Jejunum (tissue), 1 donor: ENCODE data around the genes SMIM32, FAM13B and GFRA3.

GRCh38 chr5:136018744-136019224, 10.0 kb upstream of the TGFBI start:
- PRO-cap = no peak

- PRO-cap = no peak
Measured at GRCh38 chr5:136082274-136082890, 50.3 kb upstream of the SMAD5 start.

DNA sequence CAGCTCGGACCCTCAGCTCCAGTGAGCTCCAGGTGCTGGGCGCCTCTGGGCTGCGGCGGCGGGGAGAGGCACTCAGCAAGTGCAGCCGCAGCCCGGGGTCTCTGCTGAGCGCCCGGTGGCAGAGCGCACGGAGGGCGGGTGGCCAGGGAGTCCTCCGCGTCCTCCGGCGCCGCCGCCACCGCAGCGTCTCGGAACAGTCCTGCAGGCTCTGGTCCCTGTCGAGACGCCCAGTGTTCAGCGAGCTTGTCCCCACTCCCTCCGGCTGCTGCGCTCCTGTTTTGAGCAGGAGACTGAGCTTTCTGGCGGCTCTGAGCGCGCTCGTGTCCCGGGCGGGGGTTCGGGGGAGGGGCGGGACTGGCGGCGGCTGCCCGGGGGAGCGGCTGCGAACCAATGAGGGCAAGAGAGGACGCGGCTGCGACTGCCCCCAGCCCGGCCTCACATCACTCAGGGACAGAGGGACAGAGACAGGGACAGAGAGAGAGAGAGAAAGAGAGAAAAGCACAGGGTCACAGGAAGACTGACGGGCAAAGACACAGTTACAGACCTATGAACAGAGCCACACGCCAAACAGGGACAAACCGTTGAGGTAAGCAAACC, at the start of gene SMIM32:
Gene SMIM32, minus strand, starts transcription at position 304 of the 597 bp plus-strand sequence.
- PRO-cap = bidirectional peak, plus-strand start at position 453 of the sequence, minus-strand start at position 190 of the sequence

DNA sequence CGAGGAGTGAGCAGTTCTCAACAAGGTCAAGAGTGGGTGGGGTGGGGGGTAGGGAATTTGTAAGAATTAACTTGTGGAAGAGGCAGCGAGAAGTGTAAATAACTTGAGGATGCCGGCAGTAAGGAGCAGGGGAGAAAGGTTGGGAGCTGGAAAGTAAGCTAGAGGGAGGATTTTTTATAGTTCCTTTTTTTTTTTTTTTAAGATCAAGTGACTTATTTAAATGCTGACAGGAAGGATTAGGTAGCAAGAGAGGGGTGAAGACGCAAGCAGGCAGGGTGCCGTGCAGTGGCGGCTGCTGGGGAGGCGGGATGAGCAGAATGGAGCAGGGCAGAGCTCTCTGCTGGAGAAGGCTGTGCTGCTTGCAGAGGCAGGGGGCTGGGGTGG, 35.3 kb upstream of the SMIM32 start:
- PRO-cap = no peak

GRCh38 chr5:136977999-136978908, 520.9 kb downstream of the SPOCK1 start:
- PRO-cap = no peak

GRCh38 chr5:137263945-137264442, 235.1 kb downstream of the SPOCK1 start:
- PRO-cap = no peak

- PRO-cap = no peak
Measured at GRCh38 chr5:137997768-137998317, 35.0 kb downstream of the FAM13B start.

- PRO-cap = bidirectional peak, plus-strand start at chr5:138032827, minus-strand start at chr5:138032692; bidirectional peak, plus-strand start at chr5:138033175, minus-strand start at chr5:138033090
Measured at GRCh38 chr5:138032622-138033300, at the start of gene FAM13B. FAM13B (minus strand) TSS chr5:138033079.

DNA sequence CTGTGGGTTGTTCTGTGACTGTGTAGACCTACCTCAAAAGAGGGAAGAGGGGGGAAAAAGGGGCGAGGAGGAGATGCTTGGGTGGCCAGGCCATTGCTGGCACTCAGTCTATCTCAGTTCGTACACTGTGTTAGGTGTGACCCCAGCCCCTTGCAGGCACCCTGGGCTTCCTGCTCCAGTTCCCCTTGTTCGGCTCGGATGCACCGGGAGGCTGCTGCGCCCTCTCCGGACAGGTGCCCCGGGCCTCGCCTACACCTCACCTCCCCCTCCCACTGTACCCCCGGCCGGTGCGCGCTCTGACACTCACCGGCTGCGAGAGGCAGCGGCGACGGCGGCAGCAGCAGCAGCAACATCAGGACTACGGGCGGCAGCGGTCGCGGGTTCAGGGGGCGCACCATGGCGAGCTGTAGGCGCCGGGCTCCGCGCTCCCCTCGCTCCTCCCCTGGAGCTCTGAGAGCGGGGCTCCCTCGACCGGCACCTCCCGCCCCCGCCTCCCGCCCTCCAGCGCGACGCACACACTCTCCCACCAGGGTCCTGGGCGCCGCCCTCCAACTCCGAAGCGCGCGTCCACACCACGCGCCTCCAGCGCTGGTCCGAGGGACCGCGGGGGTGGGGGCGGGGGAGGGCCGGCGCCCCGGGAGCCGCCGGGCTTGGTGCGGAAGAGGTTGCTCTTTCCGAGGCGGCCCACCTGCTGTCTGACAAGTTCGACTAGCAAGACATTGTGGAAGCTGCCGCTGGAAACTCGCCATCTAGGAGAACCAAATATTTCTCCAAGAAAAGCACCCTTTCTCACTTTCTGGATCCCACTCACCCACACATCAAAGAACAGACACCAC, at the start of gene GFRA3:
Gene GFRA3, minus strand, starts transcription at position 595 of the 836 bp plus-strand sequence.
- PRO-cap = no peak

DNA sequence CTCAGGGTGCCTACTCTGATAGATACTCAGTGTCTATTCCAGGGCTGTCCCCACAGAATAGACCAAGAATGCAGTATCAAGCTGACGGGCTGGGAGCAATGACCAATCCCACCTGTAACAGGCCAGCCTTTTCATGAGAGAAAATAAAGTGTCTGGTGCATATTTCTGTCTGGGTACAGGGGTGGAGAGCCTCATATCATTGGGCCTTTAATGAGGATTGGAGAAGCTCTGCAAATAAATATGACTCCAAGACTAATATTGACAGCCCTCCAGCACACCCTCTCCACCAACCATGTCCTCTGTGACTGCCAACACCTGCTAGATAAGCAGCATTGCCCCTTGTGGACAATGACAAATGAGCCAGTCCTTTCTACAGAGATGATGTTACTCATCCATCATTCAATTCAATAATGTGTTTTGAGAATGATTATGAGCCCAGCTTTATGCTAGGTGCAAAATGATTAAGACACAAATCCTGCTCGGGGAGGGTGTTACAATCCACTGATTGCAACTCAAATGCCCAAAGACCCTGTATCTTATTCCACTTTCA, 2.0 kb upstream of the GFRA3 start:
- PRO-cap = no peak

DNA sequence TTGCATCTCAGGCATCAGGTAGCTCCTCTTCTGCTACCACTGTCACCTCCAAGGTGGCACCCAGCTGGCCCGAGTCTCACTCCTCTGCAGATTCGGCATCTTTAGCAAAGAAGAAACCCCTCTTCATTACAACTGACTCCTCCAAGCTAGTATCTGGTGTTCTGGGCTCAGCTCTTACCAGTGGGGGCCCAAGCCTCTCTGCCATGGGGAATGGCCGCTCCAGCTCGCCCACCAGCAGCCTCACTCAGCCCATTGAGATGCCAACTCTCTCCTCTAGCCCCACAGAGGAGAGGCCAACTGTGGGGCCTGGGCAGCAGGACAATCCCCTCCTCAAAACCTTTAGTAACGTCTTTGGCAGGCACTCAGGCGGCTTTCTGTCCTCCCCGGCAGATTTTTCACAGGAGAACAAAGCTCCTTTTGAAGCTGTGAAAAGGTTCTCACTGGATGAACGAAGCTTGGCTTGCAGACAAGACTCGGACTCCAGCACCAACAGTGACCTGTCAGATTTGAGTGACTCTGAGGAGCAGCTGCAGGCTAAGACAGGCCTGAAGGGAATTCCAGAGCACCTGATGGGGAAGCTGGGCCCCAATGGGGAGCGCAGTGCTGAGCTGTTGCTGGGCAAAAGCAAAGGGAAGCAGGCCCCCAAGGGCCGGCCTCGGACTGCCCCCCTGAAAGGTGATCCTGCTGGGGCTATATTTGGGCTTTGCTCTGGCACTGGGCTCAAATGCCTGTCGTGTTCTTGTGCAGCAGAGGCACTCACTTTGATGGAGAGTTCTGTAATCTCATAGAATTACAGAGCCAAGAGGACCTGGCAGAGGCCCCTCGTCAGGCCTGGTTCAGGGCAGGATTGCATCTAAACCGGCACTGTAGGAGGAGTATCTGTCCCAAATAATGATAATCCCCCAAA, 39.4 kb downstream of the KDM3B start:
- PRO-cap = no peak

GRCh38 chr5:138420648-138421152, 18.2 kb upstream of the REEP2 start:
- PRO-cap = no peak

GRCh38 chr5:138471999-138472432, 6.7 kb downstream of the EGR1 start:
- PRO-cap = no peak

- PRO-cap = no peak
Measured at GRCh38 chr5:138506990-138507942, 35.8 kb downstream of the ETF1 start.

GRCh38 chr5:138509026-138509397, 34.0 kb downstream of the ETF1 start:
- PRO-cap = no peak

GRCh38 chr5:138628512-138628778, 53.2 kb upstream of the HSPA9 start:
- PRO-cap = no peak

GRCh38 chr5:138641663-138642298, 66.6 kb upstream of the HSPA9 start:
- PRO-cap = no peak

DNA sequence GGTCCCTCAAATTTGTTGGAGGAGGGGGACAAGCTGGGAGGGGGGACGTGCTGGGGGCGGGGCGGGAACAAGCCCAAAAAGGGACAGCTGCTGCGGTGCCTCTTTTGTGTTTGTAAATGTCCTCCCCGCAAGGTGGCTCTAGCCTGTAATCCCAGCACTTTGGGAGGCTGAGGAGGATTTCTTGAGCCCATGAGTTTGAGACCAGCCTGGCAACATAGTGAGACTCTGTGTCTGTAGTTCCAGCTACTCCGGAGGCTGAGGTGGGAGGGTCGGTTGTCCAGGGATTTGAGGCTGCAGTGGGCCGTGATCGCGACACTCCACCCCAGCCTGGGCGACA, 921 bp upstream of the CTNNA1 start:
- PRO-cap = no peak

- PRO-cap = no peak
Measured at GRCh38 chr5:138861296-138862108, 13.6 kb downstream of the LRRTM2 start.

GRCh38 chr5:138901416-138902263, 26.5 kb upstream of the LRRTM2 start:
- PRO-cap = no peak